ENCODE measurements around the genes MFSD6 and NEMP2.

DNA sequence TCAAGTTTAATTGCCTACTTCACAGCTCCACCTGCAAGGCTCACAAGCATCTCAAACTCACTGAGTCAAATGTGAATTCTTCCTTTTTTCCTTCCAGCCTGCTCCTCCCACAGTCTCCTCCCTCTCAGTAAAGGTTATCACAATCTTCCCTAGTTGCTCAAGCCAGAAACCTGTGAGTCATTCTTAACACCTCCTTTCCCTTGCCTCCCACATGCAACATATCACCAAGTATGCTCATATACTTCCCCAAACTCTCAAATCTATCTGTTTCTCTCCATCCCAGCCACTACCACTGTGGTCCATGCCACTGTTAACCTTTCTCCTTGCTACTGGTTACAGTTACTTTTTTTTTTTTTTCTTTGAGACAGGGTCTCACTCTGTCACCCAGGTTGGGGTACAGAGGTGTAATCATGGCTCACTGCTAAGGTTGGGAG is 3.6 kb upstream of the MFSD6 start:
- PRO-cap: no peak

GRCh38 chr2:190407427-190408523 is at the start of gene MFSD6:
MFSD6 (plus strand) TSS chr2:190408355.
- PRO-cap: unidirectional peak, plus-strand start at chr2:190407580; unidirectional peak, plus-strand start at chr2:190407824; bidirectional peak, plus-strand start at chr2:190407964, minus-strand start at chr2:190408044; bidirectional peak, plus-strand start at chr2:190408355, minus-strand start at chr2:190408299

- PRO-cap: no peak
Measured at GRCh38 chr2:190468657-190469173, 60.6 kb downstream of the MFSD6 start.

DNA sequence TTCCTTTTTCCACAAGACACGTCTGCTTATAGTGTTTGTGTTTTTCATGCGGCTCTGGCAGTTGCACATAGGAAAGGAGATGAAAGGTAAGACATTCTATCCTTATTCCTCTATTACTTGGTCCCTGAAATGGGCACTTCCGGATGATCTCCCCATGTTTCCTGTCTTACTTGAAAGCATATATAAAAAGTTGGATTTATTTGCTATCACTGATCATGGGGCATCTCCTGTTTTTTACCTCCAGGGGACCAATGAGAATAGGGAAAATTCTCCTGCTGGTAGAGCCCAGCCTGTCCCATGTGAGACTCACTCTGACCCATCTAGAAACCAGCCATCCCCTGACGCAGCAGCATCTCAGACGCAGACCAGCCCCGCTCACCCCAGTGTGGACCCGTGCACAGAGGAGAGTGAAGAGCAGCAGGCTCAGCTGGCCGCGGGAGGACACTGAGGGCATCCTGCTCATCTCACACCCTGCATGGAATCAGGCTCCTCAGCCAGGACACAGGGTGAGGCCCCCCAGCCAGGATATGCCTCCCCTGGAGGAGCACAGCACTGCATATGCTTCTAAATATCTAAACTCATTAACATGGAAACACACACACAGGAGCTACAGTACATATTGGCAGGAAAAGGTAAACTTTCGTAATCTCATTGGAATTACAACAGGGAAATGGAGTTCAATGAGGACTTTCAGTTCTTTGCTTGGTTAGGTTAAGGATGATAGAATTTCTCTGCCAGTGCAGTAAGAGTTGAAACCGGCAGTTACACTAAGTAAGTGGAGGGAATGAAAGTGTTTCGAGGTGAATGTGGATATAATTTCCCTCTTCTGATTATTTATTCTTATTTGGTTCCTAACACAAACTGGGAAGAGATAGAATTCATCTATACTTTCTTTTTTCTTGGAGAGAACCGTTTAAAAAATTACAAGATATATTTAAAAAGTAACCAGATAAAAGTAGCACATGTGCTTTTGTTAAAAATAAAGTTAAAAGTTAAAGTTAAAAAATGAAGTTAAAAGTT is 34.4 kb downstream of the NEMP2 start:
- PRO-cap: no peak

GRCh38 chr2:190534167-190535337 is at the start of gene NEMP2:
NEMP2 (minus strand) TSS chr2:190534722.
- PRO-cap: bidirectional peak, plus-strand start at chr2:190534462, minus-strand start at chr2:190534510; bidirectional peak, plus-strand start at chr2:190534846, minus-strand start at chr2:190534792

GRCh38 chr2:190545638-190546142 is 11.2 kb upstream of the NEMP2 start:
- PRO-cap: no peak

DNA sequence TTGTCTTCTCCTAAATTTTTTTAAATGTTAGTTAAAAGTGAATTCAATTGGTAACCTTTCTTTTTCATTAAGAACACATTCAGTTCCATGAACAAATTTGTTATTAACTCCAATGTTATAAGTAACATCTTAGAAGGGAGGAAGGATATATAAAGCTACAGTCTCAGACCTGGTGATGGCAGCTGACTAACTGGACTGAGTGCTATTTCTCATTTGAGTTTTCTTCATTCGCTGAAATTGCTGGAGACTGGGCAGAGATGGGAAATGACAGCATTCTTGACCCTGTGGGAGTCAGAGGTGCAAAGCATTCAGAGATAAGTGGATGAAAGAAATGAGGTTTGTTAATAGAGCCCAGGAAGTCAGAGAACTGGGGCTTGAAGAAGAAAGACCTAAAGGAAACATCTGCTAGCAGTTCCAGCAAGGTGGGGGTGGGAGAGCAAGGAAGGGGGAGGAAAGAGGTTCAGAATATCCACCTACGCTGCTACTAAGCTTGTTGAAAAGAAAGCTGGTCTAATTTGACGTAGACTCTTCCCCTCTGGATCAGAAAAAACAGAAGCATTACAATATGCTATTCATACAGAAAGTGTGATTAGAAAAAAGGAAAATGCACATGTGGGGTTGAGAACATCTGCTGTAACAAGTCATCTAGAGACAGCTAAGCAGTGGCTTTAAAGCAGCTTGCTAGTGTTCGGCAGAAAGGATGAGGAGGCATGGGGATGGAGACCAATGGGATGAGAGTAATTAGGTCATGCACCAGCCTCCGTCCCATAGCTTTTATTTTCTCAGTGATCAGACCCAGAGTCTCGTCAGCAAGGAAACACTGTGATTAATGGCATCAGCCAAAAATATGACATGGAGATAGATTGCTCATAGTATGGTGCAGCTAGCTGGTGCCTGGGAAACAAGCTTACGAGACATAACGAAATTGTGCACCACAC is 29.6 kb downstream of the NAB1 start:
- PRO-cap: no peak

GRCh38 chr2:190785358-190785557 is 95.4 kb upstream of the GLS start:
- PRO-cap: no peak

DNA sequence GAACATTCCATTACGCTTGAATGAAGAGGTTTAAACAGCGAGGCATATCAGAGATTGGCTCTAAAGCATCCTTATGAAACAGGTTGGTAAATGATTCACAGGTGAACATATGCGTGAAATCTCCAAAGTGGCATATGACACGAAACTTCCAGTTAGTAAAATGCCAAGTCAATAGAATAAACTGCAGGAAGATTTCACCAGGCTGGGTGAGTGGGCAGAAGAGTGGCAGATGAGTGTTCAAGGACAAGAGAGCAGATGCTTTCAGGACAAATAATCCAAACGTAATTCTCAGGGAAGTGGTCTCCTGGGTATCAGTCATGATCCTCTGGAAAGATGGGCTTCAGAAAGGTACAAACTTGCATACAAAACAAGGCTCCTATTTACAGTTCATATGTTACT is 33.8 kb upstream of the GLS start:
- PRO-cap: no peak

GRCh38 chr2:190901873-190902247 is 21.2 kb downstream of the GLS start:
- PRO-cap: no peak

- PRO-cap: no peak
Measured at GRCh38 chr2:190906362-190906809, 25.8 kb downstream of the GLS start.

GRCh38 chr2:190907635-190908155 is 27.1 kb downstream of the GLS start:
- PRO-cap: no peak

DNA sequence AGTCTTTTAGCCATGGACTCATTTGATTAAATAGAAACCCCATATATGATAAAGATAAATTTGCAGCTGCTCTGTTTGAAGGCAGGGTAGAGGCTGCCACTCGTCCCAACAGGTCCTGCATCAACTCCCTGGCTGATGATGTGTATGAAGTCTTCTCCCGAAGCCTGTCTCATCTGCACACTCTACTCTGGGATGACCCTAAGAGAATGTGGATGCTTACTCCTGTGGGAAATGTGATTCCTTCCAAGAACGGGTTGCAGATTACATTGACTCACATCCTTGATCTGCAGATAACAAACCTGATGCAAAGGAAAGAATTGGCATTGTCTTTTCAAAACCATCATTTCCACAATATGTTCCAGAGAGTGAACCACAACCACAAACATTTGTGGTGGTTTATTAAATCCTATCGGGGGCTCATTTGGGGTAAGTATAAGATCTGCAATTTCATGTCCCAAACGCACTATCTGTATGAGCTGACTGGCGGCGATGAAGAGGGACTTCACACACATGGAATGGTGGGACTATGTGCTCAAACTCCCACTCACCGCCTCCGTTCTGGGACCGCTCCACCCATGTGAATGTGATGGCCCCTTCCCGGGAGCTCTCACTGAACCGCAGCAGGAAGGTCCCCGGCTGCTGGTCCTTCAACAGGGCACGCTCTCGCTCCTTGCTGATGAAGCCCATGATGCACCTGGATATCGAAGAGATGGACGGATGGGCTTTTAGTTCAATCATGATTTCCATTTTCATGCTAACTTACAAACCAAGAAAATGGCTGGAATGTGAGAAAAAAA is 35.5 kb downstream of the STAT1 start:
- PRO-cap: no peak

- PRO-cap: no peak
Measured at GRCh38 chr2:190997648-190998290, 16.2 kb downstream of the STAT1 start.

GRCh38 chr2:190999159-190999496 is 14.8 kb downstream of the STAT1 start:
- PRO-cap: no peak

DNA sequence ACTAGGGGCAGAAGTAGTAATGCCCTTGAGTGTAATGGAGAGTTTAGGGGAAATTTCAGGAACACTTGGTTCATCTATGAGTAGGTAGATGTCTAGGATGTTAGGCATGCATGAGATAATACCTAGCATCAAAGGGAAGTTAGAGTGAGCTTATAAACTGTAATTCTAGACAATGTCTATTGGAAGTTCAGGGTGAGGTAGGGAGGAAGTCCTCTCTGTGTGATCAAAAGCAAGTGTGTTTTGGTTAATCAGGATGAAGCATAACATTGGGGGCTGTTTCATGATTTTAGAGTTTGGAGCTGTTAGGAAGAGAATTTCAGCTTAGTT is 8.7 kb upstream of the STAT1 start:
- PRO-cap: no peak

DNA sequence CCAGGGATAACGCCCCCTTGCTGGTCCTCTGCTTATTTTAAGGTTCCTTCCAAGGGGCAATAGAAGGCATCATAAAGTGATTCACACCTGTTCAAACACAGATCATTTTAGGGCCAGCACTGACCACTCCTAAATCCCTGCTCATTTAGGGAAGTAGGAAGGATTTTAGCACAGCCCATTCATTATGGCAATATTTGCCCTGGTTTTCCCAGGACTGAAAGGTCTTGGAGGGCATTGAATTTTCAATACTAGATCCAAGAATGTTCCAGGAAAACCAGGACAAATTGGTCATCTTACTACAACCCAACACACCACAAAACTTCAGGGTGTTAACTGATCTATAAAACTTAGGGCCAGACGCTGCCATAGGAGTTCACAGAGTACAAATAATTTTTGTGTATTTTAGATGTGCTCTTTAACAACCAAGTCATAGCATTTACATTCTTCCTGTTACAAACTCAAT is 26.4 kb upstream of the STAT4 start:
- PRO-cap: no peak

DNA sequence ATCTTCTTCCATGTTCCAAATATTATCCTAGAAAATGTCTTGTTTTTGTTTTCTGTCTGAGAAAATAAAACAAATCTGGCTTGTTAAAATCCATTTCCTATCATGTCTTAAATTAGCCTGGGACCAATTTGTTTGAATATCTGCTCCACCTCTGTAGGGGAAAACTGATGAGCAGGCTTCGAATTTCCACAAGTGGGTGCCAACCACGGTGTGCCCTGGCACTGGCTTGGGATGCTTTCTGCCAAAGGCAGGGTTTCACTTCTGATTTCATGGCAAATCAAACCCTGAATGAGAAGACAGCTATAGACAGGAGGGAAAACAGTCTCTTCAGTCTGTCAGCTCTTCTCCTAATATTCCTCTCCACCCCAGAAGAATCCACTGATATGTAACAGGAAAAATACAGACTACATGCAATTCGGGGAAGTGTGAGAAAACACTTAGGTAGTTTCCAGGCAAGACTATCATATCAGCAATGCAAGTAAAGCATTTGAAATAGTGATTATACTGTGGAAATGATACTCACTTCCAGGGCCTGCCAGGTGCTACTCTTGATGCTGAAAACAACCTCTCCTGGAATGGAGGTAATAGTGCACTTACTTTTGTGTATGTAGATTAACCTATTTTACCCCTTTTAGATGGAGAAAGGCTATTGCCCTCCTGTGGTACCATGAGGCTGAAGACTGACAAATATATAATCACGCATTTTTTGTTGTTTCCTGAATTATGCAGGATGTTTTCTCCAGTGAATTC is 33.8 kb upstream of the STAT4 start:
- PRO-cap: no peak

GRCh38 chr2:191202496-191203298 is 42.5 kb upstream of the MYO1B start:
- PRO-cap: unidirectional peak, minus-strand start at chr2:191202904

DNA sequence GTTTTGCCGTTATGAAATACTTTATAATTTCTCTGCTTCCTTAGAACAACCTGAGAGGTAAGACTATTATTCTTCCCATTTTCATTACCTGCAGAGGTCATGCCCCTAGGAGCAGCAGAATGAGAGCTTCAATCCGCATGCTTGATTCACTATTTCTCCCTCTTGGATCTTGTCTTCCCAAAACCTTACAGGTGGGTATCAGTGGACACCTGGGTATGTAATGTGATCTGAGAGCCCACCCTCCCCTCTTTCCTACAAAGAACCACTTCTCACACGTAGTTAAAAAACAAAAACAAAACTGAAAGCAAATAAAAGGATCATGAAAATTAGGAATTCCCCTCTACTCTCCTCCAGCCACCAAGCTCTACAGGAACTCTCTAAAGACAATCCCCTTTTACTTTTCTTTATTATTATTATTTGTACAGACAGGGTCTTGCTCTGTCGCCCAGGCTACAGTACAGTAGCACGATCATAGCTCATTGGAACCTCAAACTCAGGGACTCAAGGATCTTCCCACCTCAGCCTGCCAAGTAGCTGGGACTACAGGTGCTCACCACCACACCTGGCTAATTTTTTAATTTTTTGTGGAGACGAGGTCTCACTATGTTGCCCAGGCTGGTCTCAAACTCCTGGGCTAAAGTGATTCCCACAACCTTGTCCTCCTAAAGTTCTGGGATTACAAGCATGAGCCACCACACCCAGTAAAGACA is 40.7 kb upstream of the MYO1B start:
- PRO-cap: no peak